Measurements from ENCODE around the genes ZRANB2, NEGR1 and ERICH3.

DNA sequence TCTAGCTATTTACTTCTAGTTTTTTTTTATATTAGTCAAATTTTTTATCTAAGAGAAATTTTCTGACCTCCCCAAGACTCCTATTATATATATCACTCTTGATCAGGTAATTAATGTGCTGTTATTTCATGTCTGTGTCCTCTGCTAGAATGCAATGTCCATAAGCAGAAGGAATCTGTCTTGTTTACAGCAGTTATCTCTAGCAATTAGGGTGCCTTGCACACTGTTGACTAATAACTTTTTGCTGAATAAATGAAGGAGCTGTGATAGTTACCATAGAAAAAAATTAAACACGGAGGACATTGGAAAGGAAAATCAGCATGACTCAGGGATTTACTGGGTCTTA is 183.5 kb downstream of the PTGER3 start:
- PRO-cap = no peak

DNA sequence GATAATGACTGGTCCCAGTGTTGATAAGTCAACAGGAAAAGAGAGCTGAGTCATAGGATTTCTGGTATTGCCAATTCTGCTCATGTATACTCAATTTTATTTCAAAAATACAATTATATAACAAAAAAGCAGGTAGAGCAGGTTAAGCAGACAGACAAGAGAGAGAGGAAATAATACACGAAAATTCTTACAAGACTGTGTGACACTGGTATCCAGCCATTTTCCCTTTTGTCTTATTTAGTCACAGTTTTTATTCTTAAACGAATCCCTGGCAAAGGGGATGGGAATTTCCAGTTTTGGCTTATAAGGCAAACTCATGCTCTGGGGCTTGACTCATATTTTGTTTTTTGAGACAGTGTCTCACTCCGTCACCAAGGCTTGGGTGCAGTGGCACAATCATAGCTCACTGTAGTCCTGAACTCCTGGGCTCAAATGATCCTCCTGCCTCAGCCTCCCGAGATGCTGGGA is 32.0 kb downstream of the PTGER3 start:
- PRO-cap = no peak

DNA sequence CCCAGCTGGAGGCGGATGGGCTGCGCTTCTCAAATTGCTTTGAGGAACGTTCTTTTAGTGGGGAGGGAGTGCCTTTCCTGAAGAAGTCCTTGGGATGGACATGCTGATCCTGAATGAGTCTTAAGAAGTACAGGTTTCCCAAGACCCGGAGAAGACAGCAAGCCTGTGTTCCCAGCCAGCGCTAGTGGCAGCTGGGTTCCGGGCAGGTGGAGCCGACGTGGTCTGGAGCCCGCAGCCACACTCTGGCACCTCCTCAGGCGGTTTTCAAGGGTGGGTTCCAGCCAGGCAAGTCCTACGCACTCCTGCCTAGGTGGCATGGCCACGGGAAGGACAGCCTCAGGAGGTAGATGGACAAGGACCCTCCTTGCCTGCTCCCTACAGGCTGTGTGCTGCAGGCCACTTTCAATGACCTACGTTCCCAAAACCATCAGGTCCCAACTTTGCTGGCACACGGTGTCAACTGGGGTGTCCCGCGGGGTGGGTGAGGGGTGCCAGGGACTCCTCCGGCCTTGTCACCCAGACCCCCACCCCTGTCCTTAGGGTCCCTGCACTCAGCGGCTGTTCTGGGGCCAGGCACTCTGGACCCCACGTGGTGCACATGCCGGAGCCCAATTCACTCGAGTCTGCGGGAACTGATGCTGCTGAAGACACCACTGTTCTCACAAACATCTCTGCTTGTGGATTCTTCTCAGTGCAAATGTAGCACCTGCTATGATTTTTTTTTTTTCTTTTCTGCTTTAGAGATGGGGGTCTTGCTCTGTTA is 6.7 kb upstream of the PTGER3 start:
- PRO-cap = no peak

GRCh38 chr1:71076417-71076998 is 4.3 kb downstream of the ZRANB2 start:
- PRO-cap = no peak

DNA sequence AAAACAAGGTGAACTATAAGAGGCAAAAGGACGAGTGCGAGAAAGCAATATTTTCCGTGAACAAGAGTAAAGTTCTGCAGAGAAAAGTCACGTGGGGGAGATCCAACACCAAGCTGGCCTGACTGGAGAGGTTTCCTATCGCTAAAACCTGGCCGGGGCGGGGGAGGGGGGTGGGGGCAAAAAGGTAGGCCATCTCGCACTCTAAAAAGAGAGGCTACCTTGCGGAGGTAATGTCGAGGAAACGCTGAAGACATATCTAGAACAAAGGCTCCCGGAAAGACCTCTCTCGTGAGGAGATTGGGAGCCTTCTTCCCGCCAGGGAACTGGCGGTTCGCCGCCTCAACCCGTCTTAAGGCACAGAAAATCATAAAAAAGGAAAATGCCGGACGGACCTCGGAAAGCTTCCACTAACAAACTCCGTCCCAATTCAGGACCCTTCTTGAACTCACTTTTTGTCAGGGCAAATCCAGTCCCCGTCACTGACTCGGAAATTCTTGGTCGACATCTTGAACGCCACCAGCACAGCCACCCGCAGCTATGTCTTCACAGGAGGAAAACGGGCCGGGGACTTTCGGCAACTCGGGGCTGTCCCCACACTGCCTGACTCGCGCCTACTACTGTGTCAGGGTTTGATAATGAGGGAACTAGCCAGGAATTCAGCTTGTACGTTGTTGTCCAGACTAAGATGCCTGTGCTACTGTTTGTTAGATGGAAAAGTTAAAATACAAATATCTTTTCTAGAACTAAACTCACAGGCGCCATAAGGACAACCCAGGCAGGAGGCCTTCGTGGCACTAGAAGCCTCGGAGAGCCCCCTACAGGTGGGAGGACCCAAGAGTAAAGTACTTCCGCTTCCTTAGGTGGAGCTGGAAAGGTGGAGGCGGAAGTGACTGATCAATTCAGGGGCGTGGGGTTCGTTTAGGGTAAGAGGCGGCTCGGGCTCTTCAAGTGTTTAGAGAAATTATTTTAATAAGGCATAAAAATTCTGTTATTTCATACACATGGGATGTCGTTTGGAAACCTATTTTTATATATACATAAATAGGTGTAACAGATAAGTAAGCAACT is at the start of gene ZRANB2:
TSS of gene ZRANB2 (minus strand) at position 545 of the 1,068 bp plus-strand sequence.
- PRO-cap = bidirectional peak, plus-strand start at position 863 of the sequence, minus-strand start at position 545 of the sequence; unidirectional peak, plus-strand start at position 897 of the sequence

DNA sequence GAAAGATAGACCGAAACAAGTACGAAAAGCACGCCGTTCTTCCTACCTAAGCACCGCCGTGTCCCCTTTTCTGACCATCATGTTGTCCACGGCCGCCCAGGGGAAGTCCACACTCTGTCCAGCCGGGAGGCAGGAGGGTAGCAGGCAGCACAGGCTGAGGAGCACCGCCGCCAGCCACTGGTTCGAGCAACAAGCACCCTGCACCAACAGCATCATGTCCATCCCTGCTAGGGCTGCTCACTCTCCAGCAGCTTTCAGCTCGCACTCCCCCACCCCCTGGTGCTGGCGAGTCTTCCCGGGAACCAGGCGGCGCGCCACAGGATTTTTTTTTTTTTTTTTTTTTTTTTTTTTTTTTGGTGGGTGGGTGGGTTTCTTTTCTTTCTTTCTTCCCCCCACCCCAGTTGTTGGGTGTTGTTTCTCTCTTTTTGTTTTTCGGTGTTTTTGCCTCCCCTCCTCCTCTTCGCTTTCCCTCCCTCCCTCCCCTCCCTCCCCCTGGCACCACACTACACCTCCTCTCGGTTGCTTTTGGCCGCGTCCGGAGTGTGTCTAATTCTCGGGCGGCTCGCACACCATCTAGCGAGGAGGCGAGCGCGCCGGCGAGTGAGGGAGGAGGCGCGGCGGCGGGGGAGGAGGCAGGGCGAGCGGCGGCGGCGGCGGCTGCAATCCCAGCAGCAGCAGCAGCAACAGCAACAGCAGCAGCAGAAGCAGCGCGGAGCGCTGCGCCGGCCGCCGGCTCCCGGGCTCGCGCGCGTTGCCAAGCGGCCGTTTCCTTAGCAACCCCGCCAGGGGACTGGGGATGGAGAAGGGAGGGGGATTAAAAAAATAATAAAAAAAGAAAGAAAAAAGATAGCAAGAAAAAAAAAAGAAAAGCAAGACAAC is at the start of gene NEGR1:
TSS of gene NEGR1 (minus strand) at position 267 of the 879 bp plus-strand sequence.
- PRO-cap = bidirectional peak, plus-strand start at position 715 of the sequence, minus-strand start at position 575 of the sequence

DNA sequence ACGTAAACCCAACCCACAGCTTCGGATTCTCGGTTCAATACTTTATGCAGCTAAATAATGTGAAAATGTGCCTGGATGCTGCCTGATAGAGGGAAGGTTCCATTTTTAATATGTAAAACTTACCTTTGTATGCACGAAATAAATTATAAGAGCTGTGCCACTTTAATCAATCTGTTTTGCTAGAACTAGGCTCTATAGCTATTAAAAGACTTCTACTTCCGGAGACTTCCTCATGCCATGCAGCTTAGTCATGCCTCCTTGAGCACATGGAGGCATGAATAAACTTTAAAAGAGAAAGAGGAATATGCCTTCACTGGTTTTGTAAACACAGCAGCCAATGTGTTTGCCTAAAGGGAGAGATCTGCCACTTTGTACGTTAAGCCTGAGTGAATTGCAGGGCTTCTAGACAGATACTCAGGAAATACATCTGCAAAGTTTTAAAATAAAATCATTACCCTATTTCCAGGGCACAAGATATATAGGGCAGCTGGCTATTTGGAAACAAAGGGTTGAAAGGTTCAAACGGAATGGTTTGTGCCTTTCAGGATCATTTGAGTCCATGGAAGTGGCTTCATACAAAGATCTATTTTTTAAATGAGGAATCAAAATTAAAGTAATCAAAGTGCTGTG is 604.6 kb downstream of the LRRIQ3 start:
- PRO-cap = no peak

GRCh38 chr1:74673298-74674497 is at the start of gene ERICH3:
Gene ERICH3 (minus strand): TSS chr1:74673792.
- PRO-cap = no peak

GRCh38 chr1:75672442-75673284 is 51.8 kb upstream of the ACADM start:
- PRO-cap = no peak

DNA sequence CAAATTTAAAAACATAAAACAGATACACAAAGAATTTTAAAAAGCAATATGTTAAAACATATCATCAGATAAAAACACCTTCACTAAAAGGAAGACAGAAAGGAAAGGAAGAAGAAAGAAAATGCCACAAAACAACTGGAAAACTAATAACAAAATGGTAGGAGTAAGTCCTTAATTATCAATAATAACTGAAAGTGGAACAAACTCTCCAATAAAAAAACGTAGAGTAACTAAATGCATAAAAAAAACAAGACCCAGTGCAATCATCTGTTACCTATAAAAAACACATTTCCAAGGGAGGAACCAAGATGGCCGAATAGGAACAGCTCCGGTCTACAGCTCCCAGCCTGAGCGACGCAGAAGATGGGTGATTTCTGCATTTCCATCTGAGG is 47.1 kb upstream of the ACADM start:
- PRO-cap = no peak

GRCh38 chr1:75787378-75788278 is 1.6 kb downstream of the RABGGTB start:
- PRO-cap = no peak

GRCh38 chr1:75788279-75788761 is 2.3 kb downstream of the RABGGTB start:
- PRO-cap = no peak

DNA sequence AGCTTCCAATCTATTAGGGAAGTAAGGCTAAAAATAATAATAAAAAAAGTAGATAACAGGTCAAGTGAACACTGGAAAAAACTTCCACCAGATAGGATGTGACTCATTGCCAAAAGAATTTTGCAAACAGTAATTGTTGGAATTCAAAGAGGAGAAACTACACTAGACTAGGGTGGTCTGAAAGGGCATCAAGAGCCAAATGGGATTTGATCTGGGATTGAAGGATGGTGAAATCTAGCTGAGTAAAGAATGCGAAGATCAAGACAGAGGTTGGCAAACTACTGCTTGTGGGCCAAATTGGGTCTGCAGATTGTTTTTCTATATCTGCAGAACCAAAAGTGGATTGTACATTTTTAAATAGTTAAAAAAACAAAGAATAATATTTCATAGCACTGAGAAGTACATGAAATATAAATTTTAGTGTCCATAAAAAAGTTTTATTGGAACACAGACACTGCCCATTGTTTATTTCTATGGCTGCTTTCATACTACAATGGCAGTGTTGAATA is 5.9 kb upstream of the ST6GALNAC3 start:
- PRO-cap = no peak

GRCh38 chr1:76083182-76083681 is 8.7 kb downstream of the ST6GALNAC3 start:
- PRO-cap = no peak

DNA sequence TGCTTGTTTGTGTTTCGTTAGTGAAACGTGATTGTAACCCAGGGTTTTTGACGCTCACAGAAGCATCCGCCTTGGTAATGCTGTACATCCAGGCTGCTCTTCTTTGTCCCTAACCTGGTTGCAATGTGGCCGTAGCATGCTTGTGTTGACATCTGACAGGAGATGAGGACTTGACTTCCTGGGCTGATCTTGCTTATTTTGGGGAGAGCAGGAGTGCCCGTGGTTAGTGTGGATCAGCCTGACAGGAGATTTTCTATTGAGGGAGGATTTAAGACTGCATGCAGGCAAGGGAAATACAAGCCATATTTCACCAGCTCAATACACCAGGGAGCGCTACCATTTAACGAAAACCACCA is 80.0 kb downstream of the ST6GALNAC3 start:
- PRO-cap = no peak

DNA sequence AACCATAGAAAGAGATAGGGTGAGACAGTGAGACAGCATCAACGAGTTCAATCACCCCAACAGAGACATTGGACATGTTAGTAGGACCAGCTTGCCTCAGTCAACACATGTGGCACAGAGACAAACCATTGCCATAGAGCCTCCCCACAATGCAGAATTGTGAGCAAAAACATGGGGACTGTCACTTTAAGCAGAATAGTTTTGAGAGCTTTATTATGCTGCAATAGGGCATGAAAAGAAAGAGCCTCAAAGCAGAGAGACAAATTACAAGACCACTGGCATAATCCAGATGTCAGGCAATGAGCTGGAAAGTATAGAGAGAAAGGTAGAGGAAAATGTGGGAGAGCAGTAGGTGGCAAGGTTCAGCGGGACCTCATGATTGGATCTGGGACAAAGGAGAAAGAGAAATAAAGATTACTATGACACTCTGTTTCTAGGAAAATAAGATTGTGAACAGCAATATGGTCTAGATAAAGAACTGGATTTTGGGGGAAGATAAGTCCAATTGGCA is 393.2 kb upstream of the ST6GALNAC5 start:
- PRO-cap = no peak

GRCh38 chr1:76501074-76502184 is 365.9 kb upstream of the ST6GALNAC5 start:
- PRO-cap = no peak

- PRO-cap = no peak
Measured at GRCh38 chr1:76868109-76868917, 1.0 kb downstream of the ST6GALNAC5 start.

- PRO-cap = no peak
Measured at GRCh38 chr1:76958499-76959203, 91.4 kb downstream of the ST6GALNAC5 start.

DNA sequence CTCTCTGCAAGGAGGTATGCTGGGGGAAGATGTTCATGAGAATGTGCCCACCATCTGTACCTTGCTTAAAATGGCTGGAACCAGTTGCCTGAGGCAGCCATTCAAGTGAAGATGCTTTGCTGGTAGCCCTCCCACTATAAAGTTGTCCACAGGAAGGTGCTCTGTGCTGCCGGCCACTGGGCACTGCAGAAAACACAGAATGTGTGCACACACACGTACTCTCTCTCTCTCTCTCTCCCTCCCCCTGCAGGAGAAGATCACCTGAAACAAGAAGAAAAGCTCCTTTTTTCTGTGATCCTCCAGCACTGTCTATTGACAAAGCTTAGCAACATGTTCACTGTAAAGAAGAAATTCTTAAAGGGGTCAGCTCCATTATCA is 134.8 kb downstream of the PIGK start:
- PRO-cap = unidirectional peak, minus-strand start at position 244 of the sequence